Hematopoietic multipotent progenitor cell (in vitro differentiated cells): ENCODE measurements around a stretch of chr17.

GRCh38 chr17:77305087-77305626, 23.9 kb downstream of the SEPTIN9 start:
- CAGE, long polyA plus RNA: no peak

DNA sequence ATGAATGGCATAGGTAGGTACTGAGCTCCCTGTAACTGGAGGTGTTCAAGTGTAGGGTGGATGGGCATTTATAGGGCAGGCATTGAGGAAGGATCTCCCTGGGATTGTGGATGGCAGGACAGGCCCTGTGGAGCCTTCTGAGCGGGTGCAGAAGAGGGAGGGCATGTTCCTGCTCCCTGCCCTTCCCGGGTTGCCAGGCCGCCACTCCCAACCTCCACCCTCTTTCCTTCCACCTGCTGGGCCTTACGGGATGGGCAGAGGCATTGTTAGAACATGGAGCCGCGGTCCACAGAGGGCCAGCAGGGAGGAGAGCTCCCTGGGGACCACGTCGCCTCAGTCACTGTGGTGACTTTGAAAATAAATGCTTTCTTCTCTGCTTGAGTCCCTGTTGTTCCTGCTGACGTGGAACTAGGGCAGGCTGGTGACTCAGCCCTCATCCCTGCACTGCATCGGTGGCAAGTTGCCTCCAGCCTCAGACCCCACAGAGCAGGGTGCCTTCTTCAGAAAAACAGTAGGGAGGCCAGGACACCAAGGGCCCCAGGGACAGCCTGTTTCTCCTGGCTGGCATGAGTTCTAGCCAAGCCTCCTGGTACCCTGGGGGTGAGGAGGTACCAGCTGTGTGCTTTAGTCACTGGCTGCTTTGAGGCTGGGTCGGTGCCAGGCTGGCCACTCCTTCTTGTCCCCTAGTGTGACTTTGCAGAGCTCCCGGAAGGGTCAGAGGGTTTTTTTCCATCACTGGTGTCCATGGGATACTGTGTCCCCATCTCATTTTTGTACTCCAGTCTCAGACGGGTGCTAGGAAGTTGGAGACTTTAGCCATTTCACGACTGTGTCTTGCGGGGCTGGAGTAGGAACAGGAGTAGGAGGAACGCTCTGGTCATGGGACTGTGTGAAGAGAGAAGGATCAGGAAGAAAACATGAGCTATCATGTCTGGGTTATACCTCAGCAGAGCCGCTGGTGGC, 84.5 kb downstream of the SEPTIN9 start:
- CAGE, long polyA plus RNA: no peak

DNA sequence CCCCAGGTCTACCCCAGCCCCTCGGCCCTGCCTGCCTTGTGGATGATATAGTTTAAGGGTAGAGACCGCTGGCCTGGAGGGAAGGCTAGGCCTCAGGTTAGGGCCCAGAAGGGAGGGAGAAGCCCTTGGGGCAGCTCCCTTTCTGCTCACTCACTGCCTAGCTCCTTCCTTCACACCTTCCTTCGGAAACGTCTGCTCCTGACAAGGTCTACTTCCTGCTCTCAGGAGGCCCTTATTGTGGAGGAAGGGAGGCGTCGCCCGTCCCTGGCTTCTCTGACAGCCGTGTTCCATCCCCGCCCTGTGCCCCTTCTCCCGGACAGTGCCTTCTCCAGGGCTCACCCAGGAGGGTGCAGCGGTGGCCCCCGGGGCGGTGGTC, 91.0 kb downstream of the SEPTIN9 start:
- CAGE, long polyA plus RNA: no peak

- CAGE, long polyA plus RNA: no peak
Measured at GRCh38 chr17:77384170-77384830, 103.0 kb downstream of the SEPTIN9 start.

DNA sequence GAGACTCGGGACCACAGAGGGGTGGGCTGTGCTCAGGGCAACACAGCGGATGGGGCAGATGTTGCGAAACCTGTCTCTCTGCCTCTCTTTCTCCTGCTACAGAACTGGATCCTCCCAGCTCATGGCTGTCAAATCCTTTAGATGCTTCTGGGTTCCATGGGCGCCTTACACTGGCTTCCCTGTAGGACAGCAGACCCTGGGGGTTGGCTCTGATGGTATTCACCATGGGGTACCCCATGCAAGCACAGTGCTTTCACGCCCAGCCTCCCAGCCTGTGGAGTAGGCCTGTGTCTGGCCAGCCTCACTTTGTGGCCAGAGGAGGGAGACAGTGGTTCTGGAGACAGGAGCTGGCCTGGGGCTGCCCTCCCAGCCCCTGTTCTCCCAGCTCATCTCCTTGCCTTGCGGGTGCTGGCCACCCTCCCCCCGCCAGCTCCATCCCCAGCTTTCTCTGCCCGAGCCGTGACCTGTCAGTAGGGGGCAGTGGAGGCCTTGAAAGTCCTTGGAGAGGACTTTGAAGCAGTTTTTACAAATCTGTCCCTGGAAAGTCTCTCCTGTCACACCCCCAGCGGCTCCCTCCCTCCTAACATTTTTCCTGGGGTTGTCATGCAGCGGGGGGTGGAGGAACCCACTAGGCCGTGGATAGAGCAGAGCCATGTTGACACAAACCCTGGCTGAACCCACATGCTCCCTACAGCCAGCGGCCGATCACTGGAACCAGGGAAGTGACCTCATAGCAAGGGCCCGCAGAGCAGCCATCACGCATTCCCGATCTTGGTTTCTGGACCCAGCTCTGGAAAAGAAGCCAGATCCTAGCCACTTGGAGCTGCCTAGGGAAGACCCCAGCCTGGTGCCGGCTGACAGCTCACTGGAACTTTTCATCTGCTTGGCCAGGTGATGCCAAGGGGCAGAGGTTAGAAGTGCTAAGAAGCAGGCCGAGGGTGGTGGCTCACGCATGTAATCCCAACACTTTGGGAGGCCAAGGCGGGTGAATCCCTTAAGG, 148.8 kb downstream of the SEPTIN9 start:
- CAGE, long polyA plus RNA: no peak

DNA sequence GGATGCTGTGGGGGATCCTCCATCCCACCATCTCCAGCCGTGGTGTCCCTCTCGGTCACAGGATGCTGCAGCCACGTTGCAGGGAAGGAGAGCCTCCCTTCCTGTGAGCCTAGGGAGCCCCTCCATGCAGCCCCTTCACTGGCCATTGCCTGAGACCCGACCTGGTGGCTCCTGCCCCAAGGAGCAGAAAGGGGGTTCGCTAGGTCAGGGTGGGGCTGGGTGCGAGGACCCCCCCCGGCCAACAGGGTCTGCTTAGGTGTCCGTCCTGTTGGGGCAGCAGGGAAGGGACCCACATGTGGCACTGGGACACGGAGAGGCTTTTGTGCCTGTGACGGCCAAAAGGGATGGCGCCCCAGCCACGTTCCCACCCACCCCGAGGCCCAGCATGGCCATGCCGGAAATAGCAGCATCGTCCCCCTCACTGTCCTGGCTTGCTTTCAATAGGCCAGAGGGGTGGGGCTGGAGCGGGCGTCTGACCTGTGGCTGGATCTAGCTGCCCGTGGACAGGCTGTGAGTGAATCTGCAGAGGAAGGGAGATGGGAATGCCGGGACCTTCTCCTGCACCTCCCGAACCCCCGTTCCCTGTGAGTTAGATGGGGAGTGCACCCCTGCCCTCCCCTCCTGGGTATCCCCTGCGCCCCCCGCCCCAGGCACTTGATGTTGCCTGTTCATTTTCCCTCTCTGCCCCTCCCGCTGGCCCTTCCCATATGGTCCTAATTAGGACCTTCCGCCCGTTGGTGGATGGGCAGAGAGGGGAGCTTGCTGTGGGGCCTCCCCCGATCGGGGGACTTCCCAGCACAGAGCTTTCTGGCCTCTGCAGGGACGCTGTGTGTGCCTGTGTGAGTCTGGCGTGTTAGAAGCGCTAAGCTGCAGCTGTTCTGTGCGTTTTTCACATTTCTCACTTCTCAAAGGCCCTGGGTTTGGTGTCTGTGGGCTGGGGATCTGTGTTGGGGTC, 152.1 kb downstream of the SEPTIN9 start:
- CAGE, long polyA plus RNA: no peak

- CAGE, long polyA plus RNA: no peak
Measured at GRCh38 chr17:77471667-77472540, 190.6 kb downstream of the SEPTIN9 start.

- CAGE, long polyA plus RNA: no peak
Measured at GRCh38 chr17:77527292-77527974, 246.1 kb downstream of the SEPTIN9 start.

GRCh38 chr17:77548165-77548628, 266.9 kb downstream of the SEPTIN9 start:
- CAGE, long polyA plus RNA: no peak

- CAGE, long polyA plus RNA: no peak
Measured at GRCh38 chr17:77550775-77551246, 269.5 kb downstream of the SEPTIN9 start.

- CAGE, long polyA plus RNA: no peak
Measured at GRCh38 chr17:77555178-77555499, 273.8 kb downstream of the SEPTIN9 start.

GRCh38 chr17:77790226-77791050, 168.1 kb upstream of the TNRC6C start:
- CAGE, long polyA plus RNA: no peak

DNA sequence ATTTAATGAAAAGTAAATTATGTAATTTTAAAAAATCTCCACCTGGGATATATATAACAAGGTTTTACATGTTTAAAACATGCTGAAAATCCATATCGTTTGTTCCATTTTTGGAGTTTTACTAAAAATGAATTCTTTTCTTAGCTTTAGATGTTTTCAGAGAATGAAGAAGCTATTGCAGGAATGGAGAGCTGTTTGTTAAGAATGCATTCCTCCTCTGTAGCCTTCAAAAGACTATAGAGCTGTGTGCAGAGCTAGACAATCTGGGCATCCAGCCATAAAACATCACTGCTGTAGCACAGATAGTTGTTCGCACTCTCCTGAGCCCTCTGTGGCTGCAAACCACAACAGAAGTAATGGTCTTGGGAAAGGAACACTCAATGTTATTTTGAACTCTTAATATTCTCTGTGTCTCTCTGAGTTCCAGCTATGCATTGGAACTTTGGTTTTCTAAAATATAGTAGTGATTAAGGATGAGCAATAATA, 4.9 kb downstream of the TNRC6C start:
- CAGE, long polyA plus RNA: no peak

GRCh38 chr17:78038718-78039551, 80.4 kb downstream of the TNRC6C start:
- CAGE, long polyA plus RNA: no peak

- CAGE, long polyA plus RNA: no peak
Measured at GRCh38 chr17:78122393-78123036, 6.0 kb downstream of the TMC6 start.

- CAGE, long polyA plus RNA: no peak
Measured at GRCh38 chr17:78184754-78185259, 2.0 kb downstream of the TK1 start.

- CAGE, long polyA plus RNA: no peak
Measured at GRCh38 chr17:78222615-78223667, 8.5 kb upstream of the TMEM235 start.

DNA sequence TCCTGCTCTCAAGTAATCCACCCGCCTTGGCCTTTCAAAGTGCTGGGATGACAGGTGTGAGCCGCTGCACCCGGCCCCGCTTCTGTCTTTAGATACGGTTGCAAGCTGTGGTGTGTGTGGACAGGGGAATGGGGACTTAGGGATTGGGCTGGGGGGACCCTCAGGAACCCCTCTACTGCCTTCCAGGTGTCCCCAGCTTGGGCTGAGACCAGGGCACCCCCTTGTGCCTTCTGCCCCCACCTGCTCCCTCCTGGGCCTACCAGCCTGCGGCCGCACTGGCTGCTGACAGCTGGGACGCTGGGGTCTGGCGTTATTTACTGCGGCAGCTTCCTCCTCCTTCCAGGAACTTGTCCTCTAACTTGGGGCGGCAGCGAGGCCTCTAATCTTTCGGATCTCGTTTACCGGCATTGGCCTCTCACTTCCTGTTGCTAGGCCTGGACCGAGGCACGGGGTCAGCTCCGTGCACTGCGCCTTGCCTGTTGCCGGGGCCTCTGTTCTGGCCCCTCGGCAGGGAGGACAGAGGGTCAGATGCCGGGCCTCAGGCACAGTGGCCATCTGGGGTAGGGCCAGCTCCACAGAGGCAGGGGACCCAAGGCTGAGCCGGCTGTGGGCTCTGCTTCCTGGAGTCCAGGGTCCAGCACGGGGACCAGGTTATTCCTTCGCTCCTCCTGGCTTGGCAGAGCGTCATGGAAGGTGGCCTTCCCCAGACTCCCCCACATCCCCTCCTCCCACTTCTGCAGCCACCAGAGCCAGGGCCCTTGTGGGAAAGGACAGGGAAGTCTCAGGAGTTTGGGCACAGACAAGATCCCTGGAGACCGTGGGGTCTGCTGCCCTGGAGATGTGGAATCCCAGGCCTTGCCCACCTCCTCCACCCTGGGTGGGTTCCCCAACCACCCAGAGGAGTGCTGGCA, 31.8 kb downstream of the TMEM235 start:
- CAGE, long polyA plus RNA: no peak

DNA sequence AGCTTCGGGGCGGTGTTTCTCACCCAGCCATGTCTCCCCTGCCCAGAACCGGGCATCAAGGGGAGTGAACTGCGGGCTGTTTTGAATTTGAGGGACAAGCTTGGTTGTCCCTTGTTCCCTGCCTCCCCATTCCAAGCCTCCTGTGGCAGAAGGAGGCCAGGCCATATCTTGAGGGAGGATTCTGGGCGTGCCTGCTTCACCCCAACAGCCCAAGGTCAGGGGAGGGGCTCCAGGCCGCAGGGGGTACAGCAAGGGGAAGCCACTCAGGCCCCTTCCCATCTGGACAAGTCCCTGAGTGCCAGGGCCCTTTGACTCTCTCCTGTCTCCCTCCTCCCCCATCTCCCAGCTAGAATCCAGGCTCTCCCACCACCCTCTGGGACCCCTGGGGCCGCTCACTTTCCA, 43.5 kb downstream of the SOCS3 start:
- CAGE, long polyA plus RNA: no peak

DNA sequence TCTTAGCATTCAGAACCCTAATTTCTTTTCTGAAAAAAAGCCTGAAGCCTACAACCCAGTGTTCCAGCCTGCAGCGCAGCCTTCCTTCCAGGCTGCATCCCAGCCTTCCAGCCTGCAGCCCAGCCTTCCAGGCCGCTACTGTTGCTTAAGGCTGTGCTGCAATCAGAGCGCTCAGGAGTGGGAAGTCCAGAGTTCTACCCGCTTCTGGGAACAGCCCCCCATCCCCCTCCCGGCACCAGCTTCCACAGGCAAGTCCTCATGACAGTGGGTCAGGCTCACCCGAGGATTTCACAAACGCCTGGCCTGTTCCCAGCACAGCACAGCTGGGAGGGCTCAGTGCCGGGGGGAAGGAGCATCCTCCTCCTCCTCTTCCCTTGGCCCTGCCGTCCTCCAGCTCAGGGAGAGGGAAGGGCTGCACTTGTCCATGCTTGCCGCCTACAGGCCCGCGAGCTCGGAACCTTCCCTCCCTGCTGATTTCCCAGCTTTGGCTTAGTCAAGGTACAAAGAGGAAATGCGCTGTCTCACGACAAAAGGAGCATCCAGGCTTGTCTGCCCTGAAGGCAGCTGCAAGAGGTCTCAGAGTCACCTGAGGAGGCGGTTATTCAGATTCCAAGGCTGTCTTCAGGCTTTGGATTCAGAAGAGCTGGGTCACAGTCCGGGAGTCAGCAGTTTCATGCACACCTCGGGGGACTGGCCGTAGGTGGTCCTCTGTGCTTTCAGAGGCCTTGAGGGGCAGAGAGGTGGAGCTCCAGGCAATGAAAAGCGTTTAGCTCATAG, 8.3 kb downstream of the SOCS3 start:
- CAGE, long polyA plus RNA: no peak